Breast (tissue), 4 donors: ENCODE data around the genes RPP38, FAM171A1, PTER and TMEM236.

DNA sequence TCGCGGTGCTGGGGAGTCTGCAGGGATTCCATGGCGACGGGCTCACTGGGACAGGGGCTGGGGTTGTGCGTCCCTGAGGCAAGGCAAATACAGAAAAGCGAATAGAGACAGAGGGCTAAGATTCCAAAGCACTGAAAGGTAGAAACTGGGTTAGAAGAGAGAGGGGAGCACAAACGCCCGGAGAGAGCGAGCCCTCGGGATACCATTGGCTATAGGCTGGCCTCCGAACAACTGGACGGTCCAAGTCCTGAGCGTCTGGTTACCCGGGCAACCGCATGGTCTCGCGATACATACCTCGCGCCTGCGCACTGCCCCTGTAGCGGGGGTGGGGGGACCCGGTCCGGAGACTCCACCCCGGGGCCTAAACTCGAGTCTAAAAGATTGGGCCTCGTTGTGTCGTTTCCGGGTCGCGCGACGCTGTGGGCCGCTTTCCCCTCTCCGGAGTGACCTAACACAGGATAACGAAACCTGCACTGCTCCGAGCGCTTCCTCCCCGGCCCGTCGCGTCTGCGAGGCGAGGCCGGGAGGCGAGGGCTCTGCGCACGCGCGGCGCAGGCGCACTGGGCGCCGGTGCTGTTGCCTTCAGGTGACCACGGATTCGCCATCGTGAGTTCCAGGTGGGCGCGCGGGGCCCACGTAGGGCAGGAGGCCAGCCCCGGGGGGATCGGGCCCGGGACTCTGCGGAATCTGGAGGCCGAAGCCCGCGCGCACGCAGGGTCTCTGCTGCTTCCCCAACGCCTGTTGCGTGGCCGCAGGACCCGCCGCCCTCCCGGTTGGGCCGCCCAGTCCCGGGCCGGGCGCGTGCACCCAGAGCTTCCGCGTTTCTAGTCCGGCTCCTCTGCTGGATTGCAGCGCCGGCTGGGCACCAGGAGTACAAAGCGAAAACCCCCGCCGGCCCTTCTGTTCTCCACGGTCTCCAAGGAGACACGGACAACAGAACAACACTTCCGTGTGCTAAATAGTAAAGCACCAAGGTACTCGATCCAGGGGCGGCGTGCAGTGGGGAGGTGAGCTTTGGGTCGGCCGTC is at the start of gene RPP38:
RPP38 (plus strand) TSS at position 563 of the 1,028 bp plus-strand sequence.
- PRO-cap, 3 experiments, result peak in 3 of 3 experiments; most common plus-strand start position 319 of the sequence (in 2); most common minus-strand start position 511 of the sequence (in 3)
- RRBS, result under 1% methylated on average over 59 of the region's 96 CpGs

DNA sequence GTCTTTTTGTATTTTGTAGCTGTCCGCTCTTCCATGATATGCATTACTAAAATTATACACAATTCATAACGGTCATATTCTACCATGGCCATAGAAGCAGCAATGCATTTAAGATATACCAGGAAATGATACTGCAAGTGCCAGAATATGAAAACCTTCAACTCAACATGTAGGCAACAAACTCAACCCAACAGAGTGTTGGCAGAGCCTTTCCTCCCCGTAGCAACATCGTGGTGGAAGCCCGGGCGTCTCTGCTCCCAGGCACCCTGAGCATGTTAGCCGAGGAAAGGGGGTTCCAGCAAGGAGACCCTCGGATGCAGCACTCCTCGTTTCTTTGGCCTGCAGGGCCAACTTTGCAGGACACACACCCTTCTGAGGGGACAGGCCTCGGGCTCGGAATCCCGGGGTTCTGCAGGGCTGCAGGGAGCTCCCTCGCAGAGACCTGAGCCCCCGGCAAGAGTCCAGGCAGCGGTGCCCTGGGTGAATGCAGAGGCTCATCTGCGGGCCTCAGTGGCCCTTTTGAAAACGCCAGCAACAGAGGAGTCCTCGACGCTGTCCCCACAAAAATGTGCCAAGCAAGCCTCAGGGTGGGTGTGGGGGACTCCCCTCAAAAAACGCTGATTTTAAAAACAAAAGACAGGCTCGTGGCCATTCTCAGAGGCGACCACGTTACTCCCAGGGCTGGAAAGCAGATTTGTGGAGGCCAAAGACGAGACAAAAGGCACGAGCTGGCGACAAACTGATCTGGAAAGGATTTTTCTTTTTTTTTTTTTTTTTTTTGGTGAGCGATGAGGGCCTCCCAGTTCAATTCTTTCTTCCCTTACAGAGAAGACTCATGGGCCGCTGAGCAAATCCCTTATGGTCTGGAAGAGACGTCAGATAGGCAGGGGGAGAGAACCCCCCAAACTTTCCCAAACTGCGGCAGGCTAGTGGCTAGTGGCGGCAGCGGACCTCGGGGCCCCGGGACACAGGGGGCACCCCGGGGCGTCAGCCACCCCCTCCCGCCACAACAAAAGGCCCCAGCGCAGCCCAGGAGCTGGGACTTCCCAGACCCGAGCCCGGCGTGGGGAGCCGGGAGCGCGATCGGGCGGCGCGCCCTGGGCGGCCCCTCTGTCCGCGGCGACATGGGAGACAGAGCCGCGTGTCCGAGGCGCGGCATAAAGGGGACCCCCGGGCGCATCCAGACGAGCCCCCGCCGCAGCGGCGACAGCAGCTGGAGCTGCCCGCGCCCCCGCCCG is 1.2 kb downstream of the FAM171A1 start:
- PRO-cap, 3 experiments, result peak in 2 of 3 experiments; most common plus-strand start position 914 of the sequence (in 2)
- RRBS, result 2% methylated on average over 32 of the region's 68 CpGs

GRCh38 chr10:15370946-15371919 is at the start of gene FAM171A1:
TSS of gene FAM171A1 (minus strand) at chr10:15371289.
- PRO-cap, 3 experiments, result peak in 3 of 3 experiments; most common plus-strand start chr10:15371077 (in 1); most common minus-strand start chr10:15371071 (in 2)
- RRBS, result 2% methylated on average over 44 of the region's 98 CpGs

DNA sequence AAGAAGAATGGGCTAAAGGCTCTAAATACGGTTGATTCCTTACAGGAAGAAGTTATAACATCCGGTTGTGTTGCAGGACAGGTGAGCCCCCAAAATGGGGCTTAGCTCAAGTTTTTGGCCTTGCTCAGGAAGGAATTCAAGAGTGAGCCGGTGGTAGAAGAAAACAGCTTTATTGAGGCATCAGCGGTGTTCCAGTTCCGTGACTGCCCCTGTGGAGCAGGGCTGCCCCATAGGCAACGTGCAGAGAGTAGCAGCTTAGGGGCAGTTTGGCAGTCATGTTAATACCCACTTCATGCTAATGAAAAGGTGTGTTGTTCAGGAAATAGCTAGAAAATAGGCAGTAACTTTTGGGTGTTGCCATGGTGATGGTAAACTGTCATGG is 36.2 kb upstream of the MINDY3 start:
- PRO-cap, 3 experiments, result no peak in any of the 3 experiments
- RRBS, result 95% methylated on average over 1 of the region's 6 CpGs

- PRO-cap, 3 experiments, result peak in 3 of 3 experiments; most common plus-strand start chr10:16437095 (in 3)
- RRBS, result 2% methylated on average over 15 of the region's 45 CpGs
Measured at GRCh38 chr10:16436877-16437843, at the start of gene PTER. TSS of gene PTER (plus strand) at chr10:16437010.

GRCh38 chr10:16440296-16440967 is 3.6 kb downstream of the PTER start:
- PRO-cap, 3 experiments, result no peak in any of the 3 experiments
- RRBS, result no CpG with 5 or more reads among the region's 14 CpGs

DNA sequence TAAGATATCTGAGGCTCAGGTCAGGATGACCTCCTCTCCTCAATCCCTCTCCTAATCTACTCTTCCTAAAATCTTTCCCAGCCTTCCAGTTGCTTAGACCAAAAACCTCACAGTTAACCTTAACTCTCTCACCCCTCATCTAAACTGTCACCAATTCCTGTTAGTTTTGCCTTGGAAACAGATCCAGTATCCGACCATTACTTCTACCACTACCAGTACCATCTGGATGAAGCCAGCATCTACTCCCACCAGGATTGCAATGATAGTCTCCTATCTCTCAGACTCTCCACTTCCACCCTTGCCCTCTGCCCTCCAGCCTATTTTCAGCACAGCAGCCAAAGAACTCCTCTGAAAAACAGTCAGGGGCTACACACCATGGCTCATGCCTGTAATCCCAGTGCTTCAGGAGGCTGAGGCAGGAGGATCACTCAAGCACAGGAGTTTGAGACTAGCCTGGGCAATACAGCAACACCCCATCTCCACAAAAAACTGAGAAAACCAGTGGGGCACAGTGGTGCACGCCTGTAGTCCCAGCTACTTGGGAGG is 69.8 kb downstream of the RSU1 start:
- PRO-cap, 3 experiments, result no peak in any of the 3 experiments
- RRBS, result no CpG with 5 or more reads among the region's 2 CpGs

- PRO-cap, 3 experiments, result no peak in any of the 3 experiments
- RRBS, result no CpG with 5 or more reads among the region's 2 CpGs
Measured at GRCh38 chr10:17074496-17074797, 55.2 kb downstream of the CUBN start.

- PRO-cap, 3 experiments, result no peak in any of the 3 experiments
- RRBS, result no CpG with 5 or more reads among the region's 5 CpGs
Measured at GRCh38 chr10:17257718-17258053, 29.6 kb downstream of the VIM start.

DNA sequence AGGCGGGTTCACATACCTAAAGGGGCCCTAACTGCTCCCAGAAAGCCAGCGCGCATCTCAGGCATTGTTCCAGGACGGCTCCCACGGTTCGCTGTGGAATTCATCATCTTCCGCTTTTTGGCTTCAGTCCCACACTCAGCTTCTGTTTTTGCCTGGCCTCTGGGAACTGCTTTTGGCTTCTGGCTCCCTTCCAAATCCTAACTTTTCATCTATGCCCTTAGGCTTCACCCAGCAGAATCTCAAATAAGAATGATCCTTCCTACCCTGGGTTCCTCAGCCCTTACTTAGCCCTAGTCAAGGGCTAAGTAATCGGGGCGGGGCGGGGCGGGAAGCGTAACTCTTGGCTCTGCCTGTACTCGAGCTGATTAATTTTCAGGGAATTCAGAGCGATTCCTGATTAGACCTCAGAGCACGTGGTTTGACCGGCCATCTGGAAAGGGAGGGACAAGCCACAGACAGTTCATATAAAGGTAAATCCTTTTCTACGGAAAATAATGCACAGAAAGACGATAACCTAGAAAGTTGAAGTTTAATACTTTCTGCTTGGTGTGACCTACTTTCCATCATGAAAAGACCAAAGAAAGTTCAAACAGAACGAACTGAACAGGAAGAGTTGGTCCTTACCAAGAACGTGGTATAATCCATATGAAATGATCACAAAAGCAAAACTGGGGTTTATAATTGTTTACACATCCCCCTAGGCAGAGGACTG is 105.6 kb downstream of the ST8SIA6 start:
- PRO-cap, 3 experiments, result no peak in any of the 3 experiments
- RRBS, result no CpG with 5 or more reads among the region's 20 CpGs

- PRO-cap, 3 experiments, result no peak in any of the 3 experiments
- RRBS, result no CpG with 5 or more reads among the region's 8 CpGs
Measured at GRCh38 chr10:17445331-17446240, 8.8 kb downstream of the ST8SIA6 start.

GRCh38 chr10:17451966-17452504 is 2.4 kb downstream of the ST8SIA6 start:
- PRO-cap, 3 experiments, result no peak in any of the 3 experiments
- RRBS, result no CpG with 5 or more reads among the region's 6 CpGs

DNA sequence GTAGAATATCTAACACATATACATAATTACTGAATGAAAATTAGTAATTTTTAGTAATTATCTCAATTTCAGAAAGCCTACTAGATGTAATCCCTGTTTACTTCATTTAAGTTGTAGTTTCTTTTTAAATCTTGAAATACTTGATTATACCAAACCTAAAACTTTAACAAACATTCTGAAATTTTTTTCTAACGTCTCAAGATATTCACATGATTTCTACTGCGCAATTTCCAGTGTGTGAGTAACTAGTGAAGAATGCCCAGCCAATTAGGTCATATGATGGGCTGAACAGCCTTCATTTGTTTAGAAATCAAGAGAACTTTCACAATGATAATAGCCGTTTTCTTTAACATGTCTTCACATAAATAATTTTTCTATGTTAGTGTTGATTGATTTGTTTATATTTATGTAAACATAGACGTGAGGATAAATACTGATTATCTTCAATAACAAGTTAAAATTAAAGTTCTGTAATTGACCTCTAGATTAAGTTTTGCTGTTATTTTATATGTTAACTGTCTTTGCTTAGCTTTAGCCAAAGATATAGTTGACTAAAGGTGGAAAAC is 21.8 kb downstream of the STAM start:
- PRO-cap, 3 experiments, result no peak in any of the 3 experiments
- RRBS, result no CpG with 5 or more reads among the region's 4 CpGs

DNA sequence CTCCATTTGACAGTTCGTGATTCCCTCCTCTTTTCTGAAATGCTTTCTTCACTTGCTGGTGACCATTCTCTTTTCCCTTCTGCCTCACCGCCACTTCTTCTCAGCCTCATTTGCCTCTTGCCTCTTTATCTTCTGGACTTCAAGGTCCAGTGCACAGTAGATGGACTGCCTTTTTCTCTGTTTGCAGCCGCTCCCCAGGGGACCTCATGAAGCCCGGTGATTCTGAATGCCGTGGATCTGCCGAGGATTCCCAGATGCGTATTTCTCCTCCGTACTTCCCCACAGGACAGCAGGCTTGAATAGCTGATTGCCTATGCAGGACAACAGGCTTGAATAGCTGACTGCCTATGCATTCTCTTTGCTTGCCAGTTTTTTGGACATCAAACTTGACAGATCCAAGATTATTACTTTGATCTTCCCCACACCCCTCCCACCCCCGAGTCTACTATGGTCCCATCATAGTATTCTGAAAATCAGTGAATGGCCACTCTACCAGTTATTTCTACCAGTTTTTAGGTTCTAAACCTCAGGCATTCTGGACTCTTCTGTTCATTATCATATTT is 38.8 kb upstream of the TMEM236 start:
- PRO-cap, 3 experiments, result no peak in any of the 3 experiments
- RRBS, result no CpG with 5 or more reads among the region's 9 CpGs

DNA sequence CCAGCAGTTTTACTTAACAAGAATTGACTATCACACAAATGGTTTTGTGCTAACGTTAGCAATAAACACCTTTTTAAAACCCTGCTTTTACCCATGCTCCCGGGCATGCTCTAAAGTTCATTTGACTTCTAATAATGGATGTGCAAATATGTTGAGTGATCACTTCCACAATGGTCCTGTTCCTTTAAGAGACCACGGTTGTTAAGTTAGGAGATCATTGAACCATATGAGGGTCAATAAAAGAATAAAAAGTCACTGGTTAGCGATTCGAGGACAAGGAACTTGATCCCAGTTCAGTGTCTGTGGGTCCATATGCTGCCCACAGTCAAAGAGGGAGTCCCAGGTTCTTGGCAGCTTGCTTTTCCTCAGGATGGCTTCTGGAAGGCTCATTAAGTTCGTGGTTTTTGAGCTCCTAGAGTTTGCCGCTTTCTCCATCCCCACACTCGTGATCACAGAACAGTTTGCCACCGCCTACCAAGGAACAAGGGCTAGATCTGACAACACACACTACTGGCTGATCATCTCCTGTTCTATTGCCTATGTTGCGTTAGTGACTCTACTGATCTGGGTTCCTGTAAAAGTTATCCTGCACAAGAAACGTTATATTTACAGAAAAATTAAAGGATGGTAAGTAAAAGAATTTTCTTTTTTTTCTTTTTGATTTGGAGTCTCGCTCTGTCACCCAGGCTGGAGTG is at the start of gene TMEM236:
TMEM236 (plus strand) TSS at position 276 of the 695 bp plus-strand sequence.
- PRO-cap, 3 experiments, result no peak in any of the 3 experiments
- RRBS, result no CpG with 5 or more reads among the region's 12 CpGs

- PRO-cap, 3 experiments, result no peak in any of the 3 experiments
- RRBS, result no CpG with 5 or more reads among the region's 14 CpGs
Measured at GRCh38 chr10:17814822-17815593, 5.9 kb downstream of the MRC1 start.

GRCh38 chr10:18401713-18402214 is 249.6 kb downstream of the NSUN6 start:
- PRO-cap, 3 experiments, result no peak in any of the 3 experiments
- RRBS, result no CpG with 5 or more reads among the region's 11 CpGs

- PRO-cap, 3 experiments, result no peak in any of the 3 experiments
- RRBS, result no CpG with 5 or more reads among the region's 7 CpGs
Measured at GRCh38 chr10:18520242-18520897, 131.0 kb downstream of the NSUN6 start.

GRCh38 chr10:18539257-18539658 is 112.1 kb downstream of the NSUN6 start:
- PRO-cap, 3 experiments, result no peak in any of the 3 experiments
- RRBS, result no CpG with 5 or more reads among the region's 23 CpGs

DNA sequence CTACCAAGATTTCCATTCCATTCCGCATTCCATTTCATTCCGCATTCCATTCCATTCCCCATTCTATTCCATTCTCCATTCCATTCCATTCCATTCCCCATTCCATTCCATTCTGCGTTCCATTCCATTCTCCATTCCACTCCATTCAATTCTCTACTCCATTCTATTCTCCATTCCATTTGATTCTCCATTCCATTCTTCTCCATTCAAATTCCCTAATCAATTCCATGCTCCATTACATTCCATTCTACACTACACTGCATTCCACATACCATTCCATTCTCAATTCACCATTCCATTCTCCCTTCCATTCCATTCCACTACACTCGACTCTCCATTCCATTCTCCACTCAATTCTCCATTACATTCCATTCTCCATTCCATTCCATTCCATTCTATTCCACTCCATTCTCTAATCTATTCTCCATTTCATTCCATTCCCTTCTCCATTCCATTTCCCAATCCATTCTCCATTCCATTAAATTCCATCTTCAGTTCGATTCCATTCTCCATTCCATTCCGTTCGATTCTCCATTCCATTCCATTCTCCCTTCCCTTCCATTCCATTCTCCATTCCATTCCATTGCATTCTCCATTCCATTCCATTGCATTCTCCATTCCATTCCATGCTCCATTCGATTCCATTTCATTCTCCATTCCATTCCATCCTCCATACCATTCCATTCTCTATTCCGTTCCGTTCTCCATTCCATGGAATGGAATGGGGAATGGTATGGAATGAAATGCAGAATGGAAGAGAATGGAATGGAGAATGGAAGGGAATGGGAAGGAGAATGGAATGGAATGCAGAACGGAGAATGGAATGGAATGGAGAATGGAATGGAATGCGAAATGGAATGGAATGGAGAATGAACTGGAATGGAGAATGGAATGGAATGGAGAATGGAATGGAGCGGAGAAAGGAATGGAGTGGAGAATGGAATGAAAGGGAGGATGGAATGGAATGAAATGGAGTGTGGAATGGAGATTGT is 98.5 kb downstream of the NSUN6 start:
- PRO-cap, 3 experiments, result no peak in any of the 3 experiments
- RRBS, result no CpG with 5 or more reads among the region's 13 CpGs